LHCN-M2 (cell line): ENCODE results near the genes ZNF440, ZNF844, ZNF709, ZNF564, WDR83 and RTBDN.

- RAMPAGE, long total RNA: no peak
Measured at GRCh38 chr19:11616758-11617503, 19.6 kb downstream of the ZNF627 start.

GRCh38 chr19:11617504-11618625 lies 20.6 kb downstream of the ZNF627 start:
- RAMPAGE, long total RNA: no peak

DNA sequence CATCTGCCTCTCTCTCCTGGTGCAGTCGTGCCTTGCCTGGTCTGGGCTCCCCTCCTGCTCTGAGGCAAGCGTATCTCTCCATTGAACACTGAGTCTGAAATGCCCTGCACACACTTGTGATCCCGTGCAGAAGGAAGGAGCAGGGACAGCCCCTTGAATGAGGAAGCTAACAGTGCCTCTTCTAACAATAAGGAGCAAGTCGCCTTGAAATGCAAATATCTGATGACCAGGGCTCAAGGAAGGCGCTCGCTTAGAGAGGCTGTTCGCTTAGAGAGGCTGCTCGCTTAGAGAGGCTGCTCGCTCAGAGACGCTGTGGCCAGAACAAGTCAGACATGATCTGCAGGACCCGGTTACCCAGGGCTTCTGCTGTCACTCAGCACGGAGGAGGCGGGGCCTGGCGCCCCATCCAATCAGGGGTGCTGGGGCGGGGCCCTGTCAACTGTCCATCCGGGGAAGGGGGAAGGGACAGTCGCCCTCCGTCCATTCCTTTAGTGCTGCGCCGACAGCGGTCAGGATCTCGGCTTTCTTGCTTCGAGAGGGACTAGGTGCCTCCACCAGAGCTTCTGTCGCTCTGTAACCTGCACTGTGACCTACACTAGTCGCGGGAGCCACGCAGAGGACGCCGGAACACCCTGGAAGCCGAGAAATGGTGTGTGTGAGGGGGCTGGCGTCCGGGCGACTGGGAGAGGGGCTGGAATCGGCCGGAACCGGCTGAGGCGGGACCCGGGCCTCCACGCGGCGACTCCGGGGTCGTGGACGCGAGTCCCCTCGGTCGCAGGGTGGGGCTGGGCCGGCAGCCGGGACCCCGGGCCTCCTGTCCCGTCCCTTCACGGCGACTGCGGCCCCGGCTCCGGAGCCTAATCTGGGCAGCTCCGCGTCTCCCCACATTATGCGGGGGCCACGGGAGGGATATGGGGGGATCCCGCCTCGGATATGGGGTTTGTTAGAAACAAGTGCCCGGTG lies at the start of gene ZNF440:
Gene ZNF440, plus strand, starts transcription at position 472 of the 963 bp plus-strand sequence.
- RAMPAGE, long total RNA: no peak

DNA sequence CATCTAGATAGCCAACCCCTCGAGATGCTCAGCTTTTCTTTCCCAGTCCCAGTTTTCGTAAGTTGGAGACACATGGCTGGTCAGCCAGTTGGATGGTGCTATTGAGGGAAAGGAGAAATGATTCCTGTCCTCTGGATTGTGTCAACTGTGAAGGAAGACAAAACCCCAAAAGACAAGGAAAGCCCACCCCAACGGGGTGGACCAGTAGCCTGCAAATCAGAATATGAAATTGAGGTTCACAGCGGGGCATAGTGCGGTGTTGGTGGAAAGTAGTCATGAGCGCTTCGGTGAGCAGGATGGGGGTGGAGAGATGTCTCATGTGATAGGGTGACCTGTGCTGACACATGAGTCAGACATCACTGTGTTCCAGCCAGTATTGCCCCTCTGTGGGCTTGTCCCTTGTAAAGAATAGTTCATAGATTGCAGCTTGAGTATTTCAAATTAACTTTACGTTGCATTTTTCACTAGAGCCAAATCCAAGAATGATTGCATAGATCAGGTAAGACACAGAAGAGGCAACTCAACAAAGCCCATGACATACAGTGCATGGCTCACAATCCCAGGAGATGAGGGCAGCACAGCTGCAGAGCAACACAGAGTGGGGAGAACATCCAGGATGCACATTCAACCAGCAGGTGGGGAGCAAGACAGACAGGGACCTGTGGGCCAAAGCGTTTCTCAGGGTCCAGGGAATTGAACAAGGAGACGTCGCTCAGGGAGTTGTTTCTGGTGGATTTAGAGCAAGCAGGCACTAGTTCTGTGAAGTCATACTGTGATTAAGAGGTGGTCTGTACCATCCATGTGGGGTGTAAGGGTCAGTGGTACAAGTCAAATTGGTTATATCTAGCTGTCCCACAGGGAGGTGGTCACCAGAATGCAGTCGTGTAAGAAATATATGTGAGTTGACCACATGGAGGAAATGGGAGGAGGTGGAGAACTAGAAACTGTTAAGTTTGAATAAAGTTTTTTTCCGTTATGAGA lies 7.4 kb downstream of the ZNF69 start:
- RAMPAGE, long total RNA: no peak

DNA sequence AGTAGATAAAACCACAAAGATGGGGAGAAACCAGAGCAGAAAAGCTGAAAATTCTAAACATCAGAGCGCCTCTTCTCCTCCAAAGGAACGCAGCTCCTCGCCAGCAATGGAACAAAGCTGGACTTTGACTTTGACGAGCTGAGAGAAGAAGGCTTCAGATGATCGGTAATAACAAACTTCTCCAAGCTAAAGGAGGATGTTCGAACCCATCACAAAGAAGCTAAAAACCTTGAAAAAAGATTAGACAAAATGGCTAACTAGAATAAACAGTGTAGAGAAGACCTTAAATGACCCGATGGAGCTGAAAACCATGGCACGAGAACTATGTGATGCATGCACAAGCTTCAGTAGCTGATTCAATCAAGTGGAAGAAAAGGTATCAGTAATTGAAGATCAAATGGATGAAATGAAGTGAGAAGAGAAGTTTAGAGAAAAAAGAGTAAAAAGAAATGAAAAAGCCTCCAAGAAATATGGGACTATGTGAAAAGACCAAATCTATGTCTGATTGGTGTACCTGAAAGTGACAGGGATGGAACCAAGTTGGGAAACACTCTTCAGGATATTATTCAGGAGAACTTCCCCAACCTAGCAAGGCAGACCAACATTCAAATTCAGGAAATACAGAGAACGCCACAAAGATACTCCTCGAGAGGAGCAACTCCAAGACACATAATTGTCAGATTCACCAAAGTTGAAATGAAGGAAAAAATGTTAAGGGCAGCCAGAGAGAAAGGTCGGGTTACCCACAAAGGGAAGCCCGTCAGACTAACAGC lies 18.0 kb upstream of the ZNF700 start:
- RAMPAGE, long total RNA: no peak

GRCh38 chr19:11965949-11966415 lies 1.1 kb downstream of the ZNF763 start:
- RAMPAGE, long total RNA: no peak

DNA sequence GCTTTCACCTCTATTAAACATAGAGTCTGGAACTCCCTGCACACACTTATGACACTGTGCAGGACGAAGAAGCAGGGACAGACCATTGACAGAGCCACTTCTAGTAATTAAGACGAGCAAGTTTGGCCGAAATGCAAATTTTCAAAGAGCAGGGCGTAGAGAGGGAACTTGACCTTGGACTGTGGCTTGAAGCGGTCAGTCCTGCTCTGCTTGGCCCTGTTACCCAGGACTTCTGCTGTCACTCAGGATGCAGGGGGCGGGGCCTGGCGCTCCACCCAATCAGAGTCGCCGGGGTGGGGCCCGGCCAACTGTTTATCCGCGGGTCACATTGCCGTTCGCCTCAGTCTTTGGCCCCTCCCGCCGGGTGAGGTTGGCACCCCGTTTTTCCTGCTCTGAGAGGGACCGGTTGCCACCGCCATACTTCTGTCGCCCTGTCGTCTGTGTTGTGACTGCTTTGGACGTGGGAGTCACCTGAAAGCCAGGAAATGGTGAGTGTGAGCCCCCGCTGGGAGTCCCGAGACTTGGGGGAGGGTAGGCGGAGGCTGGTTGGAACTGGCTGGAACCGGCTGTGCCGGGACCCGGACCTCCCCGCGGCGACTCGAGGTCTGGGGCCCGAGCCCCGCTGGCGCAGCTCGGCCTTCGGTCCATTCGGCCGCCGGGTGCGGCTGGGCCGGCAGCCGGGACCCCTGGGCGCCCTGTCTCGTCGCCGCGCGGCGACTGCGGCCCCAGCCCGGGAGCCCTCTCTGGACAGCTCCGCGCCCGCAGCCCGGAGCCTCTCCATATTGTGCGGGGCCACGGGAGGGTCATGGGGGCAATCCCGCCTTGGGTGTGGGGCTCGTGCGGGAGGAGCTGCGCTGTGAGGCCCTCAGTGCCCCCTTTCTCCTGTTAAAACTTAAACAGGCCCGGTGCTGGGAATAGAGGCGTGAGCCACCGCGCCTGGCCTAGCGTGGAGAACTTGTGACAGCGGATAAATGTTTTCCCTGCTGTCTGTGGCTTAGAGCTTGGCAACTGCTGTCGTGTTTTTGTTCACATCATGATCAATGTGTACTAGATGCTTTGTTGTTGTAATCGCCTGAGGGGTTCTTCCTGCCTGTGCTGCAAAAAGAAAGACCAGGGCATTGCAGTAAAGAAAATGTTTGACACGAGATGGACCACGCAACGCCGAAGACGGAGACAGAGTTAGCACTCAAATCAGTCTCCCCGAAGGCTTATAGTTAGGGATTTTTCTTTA lies at the start of gene ZNF844:
Gene ZNF844, plus strand, starts transcription at position 343 of the 1,231 bp plus-strand sequence.
- RAMPAGE, long total RNA: no peak

- RAMPAGE, long total RNA: no peak
Measured at GRCh38 chr19:12330094-12330910, 3.1 kb downstream of the ZNF563 start.

DNA sequence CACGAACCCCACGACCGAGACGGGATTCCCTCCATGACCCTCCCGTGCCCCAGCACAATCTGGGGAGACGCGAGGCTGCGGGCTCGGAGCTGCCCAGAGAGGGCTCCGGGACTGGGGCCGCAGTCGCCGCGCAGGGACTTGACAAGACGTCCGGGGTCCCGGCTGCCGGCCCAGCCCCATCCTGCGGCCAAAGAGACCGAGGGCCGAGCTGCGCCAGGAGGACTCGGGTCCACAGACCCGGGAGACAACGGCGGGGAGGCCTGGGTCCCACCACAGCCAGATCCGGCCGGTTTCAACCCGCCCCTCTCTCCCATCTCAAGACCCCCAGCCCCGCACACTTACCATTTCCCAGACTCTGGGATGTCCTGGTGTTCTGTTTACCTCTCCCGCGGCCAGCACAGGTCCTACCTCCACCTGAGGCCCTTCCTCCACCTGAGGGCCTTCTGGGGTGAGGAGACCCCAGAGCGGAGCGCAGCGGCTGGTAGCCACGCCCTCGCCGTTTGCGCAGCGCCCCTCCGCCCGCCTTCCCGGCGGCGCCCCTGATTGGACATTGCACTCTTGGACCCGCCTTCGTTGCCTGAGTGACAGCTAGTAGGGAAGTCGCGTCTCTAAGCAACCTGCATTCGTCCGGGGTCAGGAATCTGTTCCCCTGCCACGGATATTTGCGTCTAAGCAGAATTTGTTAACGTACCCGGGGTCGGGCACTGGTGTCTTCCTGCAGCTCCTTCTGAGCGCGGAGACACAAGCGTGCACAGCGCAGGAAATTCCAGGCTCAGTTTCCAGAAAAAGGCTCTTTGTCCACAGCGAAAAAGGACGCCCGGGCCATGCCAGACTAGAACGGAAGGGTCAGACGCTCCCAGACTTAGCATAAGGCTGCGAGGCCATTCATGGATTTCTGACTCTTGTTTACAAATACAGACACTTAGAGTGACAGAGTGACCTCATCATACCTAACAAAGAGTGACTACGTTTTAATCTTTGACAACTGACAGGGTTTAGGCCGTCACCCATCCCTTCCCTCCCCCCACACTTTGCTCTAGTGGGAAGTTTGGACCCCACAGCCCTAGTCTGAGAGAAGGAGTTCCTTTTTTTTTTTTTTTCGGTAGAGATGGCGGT lies at the start of gene ZNF709:
Gene ZNF709, minus strand, starts transcription at position 504 of the 1,116 bp plus-strand sequence.
- RAMPAGE, long total RNA: no peak

GRCh38 chr19:12525194-12525810 lies 26.0 kb downstream of the ZNF564 start:
- RAMPAGE, long total RNA: no peak

GRCh38 chr19:12550888-12552038 lies at the start of gene ZNF564:
Gene ZNF564 (minus strand): TSS chr19:12551482.
- RAMPAGE, long total RNA: start-site peak on the minus strand at chr19:12551485-12551493, 32 reads

DNA sequence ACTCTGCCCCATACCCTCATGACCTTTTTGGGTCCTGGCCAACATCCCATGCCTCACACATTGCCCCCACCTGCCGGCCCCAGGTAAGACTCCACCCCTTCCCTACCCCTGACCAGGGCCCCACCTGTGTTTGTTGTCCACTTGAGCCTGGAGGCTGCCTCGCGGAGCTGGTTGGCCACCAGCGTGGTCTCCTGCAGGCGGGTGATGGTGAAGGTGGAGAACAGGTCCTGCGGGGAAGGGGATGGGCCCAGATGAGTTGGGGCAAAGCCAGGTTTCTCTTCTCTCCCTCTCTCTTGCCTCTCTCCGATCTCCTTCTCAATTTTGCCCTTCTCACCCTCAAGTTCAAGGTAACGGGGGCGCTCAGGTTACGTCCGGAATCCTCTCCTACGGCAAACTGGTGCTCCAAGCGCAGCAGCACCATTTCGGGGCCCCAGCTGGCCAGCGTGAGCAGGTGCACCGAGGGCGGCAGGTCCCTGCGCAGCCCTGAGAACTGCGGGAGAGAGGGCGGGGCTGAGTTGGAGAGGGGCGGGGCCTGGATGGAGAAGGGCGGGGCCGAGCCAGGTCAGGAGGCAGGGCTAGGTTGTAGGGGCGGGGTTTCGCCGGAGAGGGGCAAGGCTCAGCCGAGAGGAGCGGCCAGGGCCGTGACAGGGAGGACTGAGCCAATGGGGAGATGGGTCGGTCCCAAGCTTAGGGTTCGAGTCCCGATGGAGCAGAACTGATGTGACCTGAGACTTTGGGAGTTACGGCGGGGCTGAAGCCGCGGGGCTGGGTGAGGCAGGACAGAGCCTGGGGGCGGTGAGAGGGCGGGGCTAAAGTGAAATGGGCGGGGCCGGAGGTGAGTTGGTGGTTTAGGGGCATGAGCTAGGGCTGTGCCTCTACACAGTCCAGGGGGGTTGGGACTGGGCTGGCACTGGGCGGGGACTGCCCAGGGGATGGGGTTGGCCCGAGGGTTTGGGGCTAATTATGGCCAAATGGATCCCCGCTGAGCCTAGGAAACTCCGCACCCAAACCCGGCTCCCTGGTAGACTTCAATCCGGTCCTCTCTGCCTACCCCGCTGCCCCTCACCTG lies 19.1 kb downstream of the MAN2B1 start:
- RAMPAGE, long total RNA: no peak

GRCh38 chr19:12666607-12667460 lies at the start of gene WDR83:
Gene WDR83 (plus strand): TSS chr19:12666807.
- RAMPAGE, long total RNA: no peak

DNA sequence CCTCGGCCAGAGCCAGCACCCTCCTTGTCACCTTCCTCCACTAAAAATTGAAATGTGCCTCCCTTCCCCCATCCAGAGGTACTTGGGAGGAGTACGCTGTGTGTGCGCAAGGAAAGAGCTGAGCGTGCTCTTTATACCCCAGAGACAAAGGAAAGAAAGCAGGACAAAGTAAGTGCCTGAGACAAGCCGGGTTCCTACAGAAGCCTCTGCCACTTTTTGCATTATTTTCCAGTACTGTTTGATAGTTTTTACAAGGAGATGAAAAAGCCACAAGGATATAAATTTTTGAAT lies 885 bp downstream of the TNPO2 start:
- RAMPAGE, long total RNA: no peak

DNA sequence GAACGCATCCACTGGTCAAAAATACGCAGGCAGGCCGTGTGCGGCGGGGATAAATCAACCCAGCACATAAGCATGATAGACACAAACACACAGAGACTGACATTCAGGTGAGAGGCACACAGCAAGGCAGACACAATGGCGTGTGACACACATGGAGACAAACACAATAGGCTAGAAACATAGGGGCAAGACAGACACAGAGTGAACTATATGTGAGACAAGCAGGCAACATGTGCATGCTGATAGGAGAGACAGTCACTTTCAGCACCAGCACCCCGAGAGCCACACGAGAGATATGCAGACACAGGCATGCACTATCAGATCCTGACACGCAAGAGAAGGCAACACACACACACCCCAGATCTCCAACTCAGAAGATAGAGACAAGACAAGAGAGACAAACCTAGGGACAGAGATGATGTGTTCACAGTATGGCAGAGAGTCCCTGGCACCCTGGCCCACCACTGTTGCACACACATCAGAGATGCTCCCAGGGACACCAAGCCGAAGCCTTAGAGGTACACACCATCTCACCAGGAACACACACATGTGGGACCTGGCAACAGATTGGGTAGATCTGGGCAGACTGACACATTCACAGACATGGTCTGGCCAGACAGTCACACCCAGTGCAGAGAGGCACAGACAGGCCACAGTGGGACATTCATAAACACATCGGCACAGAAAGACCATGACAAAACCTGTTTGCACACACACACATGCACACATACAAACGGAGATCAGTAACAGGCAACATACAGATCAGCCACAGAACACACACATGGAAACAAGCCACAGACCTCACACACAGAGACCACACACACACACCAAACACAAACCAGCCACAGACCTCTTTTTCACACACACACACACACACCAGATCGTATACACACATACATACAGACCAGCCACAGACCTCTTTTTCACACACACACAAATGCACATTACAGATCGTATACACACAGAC lies 6.6 kb upstream of the JUNB start:
- RAMPAGE, long total RNA: no peak

DNA sequence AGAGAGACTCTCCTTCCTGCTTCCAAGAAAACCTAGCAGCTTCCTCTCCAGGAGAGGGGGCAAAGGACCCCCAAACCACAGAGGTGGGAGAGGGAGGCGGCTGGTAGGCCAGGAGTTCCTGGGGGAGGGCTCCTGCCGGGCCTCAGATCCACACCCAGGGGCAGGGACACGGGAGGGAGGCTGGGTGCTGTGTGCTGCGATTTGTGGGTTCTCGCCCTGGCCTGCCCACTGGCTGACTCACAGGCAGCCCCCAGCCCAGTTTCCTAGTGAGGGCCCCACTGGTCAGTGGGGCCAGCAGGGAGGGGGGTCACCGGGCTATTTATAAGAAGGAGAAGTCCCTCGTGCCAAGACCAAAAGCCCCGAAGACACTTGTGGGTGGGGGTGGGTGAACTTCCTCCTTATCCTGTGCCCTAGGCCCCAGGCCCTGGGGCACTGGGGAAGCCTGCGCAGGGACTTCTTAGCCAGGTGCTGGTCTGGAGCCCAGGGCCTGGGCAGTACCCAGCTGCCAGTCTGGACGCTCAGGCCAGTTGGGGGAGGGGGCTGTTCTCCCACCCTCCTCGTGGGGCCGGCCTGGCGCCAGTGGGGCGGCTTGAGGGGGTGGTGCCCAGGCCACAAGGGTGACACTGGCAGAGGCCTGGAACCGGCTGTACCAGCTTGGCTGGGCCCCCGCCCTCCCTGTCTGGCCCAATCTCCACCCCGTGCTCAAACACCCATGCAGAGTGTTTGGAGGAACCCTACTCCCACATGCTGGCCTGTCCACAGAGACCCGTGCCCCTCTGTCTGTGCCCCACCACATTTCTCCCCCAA lies 5.0 kb upstream of the JUNB start:
- RAMPAGE, long total RNA: no peak

DNA sequence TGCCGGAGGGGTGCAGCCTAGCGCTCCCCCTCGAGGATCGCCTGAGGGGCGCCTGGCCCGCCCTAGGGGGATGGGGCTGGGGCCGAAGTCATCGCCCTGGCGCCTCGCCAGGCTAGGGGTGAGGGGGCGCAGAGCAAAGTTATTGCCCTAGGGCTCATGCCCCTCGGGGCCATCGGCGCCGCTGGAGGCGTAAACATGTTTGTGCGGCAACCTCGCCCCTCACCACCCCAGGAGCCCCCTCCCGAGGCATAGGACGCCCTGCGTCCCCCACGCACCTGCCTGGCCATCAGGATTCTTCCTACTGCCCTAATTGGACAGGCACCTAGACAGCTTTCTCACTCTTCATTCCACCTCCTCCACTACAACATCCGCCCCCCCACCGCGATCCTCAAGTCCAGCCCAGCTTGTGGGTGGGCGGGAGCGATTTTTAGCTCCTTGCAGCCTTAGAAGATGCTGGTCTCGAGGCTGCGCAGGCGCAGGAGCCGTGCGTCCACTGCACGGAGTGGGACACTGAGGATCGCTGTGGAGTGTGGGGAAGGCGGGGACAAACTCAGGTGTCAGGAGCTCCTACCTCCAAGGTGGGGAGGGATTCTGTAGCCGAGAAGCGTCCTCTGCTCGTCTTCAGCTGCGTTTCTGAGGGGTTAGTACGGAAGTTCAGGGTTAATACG lies at the start of gene RTBDN:
Gene RTBDN, minus strand, starts transcription at position 366 of the 668 bp plus-strand sequence.
- RAMPAGE, long total RNA: no peak

DNA sequence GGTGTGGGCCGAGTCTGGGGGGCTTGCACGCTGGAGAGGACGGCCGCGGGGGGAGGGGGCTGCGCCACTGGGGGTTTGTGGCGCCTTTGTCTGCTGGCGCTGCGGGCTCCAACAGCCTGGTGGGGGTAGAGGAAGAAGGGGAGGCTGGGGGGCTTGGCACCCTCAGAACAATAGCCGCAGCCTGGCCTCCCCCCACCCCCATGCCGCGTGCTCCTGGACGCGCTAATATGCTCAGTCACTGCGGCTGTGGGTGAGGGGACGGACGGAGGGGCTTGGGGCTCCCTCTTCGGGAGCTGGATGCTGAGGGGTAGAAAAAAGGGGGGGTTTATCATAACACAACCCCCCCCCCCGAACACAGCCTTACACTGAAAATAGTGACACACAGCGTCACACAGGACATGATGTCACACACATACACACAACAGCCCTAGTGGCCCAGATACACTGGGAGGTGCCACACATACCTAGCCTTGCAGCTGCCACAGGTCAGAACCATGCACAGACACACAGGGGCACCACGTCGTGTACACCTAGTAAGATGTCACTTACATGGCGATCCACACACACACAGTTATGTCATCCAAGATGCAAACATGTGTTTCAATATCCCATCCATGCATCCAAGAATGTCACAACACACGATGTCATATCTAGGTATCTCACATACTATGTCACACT lies 640 bp downstream of the MAST1 start:
- RAMPAGE, long total RNA: no peak

DNA sequence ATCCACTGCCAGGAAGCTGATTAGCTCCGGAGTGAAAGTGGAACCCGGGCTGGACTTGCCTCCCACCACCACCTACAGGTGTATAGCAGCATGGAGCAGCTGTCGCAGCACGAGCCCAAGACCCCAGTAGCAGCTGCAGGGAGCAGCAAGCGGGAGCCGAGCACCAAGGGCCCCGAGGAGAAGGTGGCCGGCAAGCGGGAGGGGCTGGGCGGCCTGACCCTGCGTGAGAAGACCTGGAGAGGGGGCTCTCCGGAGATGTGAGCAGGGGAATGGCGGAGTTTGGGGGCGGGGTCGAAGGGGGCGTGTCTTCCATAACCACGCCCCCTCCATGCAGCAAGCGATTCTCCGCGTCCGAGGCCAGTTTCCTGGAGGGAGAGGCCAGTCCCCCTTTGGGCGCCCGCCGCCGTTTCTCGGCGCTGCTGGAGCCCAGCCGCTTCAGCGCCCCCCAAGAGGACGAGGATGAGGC lies 13.8 kb downstream of the DNASE2 start:
- RAMPAGE, long total RNA: no peak

GRCh38 chr19:13014548-13015006 lies 19.3 kb downstream of the NFIX start:
- RAMPAGE, long total RNA: no peak